ENCODE data around the gene ZC3H12B.

GRCh38 chrX:56385422-56385871 lies 153.3 kb downstream of the KLF8 start:
- PRO-cap, result no peak

GRCh38 chrX:56800591-56801204 lies 71.7 kb downstream of the NBDY start:
- PRO-cap, result no peak

GRCh38 chrX:62964157-62964383 lies 387.1 kb downstream of the SPIN4 start:
- PRO-cap, result no peak

- PRO-cap, result no peak
These were observed 99.8 kb upstream of the SPIN4 start for GRCh38 chrX:63450842-63451403.

- PRO-cap, result no peak
These were observed 155.6 kb upstream of the SPIN4 start for GRCh38 chrX:63506676-63507122.

GRCh38 chrX:63732410-63733335 lies 52.3 kb downstream of the ARHGEF9 start:
- PRO-cap, result no peak

GRCh38 chrX:63753932-63754263 lies 31.1 kb downstream of the ARHGEF9 start:
- PRO-cap, result no peak

DNA sequence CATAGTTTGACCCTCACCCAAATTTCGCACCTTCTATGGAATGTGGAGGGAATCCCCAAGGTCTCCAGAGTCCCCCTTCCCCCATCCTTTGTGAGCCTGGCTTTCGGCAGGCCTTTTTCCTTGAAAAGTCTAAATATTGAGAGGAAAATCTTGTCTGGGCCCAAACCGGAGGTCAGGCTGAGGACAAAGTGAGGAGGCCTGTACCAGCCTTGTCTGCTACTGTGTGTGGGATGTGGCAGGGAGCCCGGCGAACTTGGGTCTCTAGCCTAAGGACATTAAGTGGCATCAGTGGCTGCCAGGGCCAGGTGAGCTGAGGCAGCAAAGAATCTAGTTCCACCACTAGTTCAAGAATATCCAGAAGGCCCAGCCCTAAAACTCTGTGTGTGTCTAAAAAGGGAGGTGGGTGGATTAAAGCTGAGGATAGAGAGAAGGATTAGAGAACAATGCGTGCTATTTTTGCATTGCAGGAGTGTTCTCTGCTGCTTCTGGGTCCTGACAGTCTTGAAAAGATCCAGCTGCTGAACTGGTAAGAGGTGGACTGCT lies 1.1 kb upstream of the AMER1 start:
- PRO-cap, result no peak

GRCh38 chrX:64975231-64975957 lies 856 bp downstream of the ZC4H2 start:
- PRO-cap, result no peak

DNA sequence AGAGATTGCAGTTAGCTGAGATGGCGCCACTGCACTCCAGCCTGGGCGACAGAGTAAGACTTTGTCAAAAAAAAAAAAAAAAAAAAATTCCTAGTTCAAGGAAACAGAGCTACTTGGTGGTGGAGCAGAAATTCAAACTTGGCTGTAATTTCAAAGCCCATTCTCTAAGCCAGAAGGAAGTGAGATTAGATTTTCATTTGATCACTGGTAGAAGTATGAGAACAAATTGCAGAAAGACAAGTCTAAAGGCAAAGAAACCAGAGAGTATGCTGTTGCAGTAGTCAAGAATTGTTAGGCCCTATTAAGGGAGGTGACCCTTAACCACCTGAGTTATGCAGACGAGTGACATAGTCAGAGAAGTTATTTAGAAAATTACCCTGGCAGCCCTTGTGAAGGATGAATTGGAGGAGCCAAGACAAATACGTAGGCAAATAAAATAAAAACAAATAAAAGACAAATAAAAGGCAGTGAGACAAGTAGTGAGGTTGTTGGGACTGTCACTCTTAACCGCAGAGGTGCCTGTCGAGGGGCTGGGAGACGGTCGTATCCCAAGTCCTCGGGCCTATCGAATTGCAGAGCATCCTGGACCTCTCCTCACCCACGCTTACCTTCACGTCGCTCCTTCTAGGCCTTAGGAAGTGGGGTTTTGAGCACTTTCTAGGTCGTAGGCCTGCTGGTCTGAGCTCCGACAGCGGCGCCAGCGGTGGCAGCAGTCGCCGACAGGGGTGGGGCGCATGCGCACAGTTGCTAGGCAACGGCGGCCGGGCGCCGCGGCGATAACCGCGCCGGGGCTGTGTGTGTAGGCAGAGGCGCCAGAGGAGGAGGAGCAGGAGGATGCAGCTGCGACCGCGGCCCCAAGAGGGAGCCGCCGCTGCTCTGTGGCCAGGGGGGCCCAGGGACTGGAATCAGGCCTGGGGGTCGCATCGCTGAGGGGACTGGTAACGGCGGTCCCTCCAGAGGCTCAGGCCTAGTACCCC lies at the start of gene ZC3H12B:
ZC3H12B (plus strand) TSS at position 806 of the 977 bp plus-strand sequence.
- PRO-cap, result bidirectional peak, plus-strand start at position 806 of the sequence, minus-strand start at position 721 of the sequence

DNA sequence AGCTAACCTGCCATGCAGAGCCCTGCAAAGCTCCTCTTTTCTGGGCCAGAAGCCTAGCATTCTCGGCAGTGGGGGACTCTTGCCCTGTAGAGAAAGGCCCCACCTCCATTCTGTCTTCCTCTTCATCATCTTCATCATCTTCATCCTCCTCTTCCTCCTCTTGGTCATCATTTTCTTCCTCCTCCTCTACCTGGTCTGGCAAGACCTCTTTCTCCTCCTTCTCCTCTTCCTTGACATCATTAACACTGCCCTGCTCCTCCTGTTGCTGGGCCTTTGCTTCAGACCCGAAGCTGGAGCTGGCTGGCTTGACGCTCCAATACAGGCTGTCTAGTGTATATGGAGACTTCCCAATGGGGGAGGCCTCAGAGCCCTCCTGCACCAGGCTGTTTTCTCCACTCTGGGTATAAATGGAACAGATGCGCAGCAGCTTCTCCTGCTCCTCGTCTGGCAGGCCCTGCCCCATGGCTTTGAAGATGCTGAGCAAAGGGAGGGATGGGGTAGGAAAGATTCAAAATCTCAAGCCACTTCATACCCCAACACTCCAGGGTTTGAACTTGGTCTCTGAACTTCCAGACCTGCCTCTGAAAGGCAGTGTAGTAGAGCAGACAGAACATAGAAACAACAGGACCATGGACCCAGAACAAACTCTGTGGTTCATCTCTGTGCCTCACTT lies 16.5 kb downstream of the LAS1L start:
- PRO-cap, result no peak

DNA sequence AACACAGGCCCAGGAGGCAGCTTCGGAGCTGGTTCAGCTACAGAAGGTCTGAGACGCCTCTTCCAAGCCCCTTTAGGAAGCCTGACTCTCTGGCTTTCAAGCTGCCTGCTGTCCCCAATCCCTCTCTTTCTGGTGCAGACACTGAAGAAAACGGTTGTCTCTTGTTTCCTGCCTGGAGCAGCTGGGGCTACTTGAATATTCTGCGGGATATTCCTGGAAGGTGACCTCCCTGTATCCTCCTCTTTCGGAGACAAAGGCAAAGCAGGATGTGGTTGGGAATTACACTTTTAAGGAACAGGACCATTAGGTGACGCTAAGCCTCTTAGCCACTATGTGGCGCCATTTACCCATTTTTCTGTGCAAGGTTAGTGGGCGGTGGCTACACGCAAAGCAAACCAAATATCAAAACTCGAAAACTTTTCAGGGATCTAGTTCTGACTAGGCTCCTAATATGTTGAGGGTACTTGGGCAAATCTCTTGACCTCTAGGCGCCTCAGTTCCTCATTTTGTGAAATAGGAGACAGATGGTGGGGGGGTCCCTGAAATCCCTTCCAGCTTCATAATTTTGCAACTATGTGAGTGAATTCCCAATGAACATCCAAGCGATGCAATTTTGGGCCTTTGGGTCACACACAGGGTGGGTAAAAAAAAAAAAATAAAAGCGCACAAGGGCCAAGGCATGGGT lies 47.3 kb upstream of the LAS1L start:
- PRO-cap, result no peak

- PRO-cap, result no peak
These were observed 71.4 kb downstream of the MSN start for GRCh38 chrX:65738659-65739353.

DNA sequence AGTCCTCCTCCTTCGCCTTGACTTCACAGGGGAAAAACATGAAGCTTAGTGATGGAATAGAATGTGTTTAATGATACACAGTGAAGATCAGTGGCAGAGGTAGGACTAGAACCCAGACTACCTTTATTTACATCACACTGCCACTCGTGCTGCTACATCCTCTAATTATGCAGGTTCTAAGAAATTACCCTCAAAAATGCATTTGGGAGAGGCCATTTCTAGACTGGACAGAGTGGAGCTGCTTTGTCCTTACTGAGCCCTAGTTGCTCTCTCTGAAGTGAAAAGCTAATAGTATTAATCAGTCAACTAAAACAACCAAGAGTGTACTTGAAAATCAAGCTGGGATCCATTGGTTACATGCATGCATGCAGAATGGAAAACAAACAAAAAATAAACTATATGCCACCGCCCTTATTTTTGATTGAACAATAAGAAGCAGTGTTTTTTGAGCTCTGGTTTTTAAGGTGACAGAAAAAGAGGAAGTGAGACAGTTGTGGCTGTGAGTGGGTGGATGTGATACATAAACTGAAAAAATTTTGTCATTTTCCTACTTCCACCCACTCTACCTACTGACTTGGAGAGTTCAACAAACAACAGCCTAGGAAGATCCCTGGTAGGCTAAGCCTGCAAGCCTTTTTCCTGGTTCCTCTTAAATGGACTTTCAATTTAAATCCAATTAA lies 6.8 kb upstream of the VSIG4 start:
- PRO-cap, result no peak

DNA sequence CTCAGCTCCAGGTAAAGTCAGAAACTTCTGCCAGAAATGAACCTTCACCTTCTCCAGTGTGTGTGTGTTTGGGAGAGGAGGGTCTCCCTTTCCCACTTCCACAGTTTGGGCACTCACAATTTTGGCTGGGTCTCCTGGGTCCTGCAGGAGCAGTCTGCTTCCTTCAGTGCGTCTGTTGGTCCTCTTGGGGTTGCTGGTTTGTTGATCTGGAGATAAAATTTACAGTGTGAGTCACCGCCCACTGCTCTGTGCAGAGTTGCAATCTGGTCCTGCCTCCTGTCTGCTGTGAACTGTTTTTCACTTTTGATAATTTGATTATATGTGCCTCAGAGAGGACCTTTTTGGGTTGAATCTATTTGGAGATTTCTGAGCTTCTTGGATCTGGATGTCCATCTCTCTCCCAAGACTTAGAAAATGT lies 112.5 kb upstream of the EDA2R start:
- PRO-cap, result no peak

- PRO-cap, result no peak
These were observed 303.7 kb upstream of the EDA2R start for GRCh38 chrX:66942590-66942995.

- PRO-cap, result no peak
These were observed 19.7 kb downstream of the AR start for GRCh38 chrX:67563444-67564052.

DNA sequence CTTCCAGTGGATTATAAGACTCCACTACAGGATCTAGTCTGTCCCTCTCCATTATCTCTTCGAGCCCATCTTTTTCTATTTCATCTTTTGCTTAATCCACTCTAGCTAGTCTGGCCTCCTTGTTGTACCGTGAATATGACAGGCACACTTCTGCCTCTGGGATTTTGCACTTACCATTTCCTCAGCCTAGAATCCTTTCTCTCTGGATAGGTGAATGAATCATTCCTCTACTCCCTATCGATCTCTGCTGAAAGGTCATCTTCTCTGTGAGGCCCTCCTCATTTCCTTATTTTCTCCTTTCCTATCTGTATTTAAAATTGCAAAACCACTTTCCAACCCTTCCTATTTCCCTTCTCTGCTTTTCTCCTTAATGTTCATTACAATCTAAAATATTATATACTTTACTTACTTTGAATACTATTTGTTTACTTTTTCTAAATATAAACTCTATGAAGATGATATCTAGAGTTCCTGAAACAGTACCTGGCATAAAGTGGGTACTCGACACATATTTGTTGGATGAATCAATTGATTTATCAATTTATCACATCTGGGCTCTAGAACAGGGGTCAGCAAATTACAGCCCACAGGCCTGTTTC lies 338.5 kb downstream of the OPHN1 start:
- PRO-cap, result no peak

DNA sequence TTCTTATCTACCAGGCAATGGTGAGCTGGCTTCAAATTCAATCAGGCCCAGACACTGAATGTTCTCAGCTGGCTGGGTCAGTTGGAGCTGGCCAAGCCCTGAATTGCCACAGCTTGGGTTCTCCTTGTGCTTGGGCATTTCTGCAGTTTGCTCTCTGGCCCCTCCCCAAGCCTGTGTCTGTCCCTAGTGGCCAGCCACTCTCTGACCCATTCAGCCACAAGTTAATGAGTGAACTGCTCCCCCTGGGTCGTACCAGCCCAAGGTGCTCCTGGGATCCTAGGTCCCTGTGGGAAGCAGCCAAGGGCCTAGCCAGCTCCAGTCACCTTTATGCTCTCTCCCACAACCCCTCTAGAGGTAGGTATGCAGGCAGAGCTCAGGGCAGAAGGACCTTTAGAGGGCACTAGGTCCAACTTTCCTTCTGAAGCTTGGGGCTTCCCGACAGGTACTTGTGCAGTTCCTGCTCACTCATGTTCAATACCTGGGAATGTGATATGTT lies 51.5 kb downstream of the STARD8 start:
- PRO-cap, result no peak

- PRO-cap, result no peak
These were observed 1.3 kb downstream of the EFNB1 start for GRCh38 chrX:68830131-68830449.